ENCODE measurements around the genes KLF13, GOLGA8O and SCG5.

DNA sequence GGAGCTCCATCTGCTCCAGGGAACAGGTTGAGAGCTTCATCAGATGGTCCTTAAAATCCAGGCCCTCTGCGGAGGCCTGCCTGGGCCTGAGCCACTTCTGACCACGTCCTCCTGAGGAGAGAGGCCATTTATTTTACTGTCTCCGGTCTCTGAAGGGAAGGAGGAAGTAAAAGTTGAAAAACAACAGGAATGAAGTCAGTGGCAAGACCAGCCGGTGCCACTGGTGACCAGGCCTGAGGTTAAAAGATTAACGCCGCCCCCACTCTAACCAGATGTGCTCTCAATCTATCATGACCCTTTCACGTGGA is 53.7 kb upstream of the KLF13 start:
- PRO-cap = no peak
- RAMPAGE, long total RNA, 4 experiments = no peak in any of the 4 experiments

DNA sequence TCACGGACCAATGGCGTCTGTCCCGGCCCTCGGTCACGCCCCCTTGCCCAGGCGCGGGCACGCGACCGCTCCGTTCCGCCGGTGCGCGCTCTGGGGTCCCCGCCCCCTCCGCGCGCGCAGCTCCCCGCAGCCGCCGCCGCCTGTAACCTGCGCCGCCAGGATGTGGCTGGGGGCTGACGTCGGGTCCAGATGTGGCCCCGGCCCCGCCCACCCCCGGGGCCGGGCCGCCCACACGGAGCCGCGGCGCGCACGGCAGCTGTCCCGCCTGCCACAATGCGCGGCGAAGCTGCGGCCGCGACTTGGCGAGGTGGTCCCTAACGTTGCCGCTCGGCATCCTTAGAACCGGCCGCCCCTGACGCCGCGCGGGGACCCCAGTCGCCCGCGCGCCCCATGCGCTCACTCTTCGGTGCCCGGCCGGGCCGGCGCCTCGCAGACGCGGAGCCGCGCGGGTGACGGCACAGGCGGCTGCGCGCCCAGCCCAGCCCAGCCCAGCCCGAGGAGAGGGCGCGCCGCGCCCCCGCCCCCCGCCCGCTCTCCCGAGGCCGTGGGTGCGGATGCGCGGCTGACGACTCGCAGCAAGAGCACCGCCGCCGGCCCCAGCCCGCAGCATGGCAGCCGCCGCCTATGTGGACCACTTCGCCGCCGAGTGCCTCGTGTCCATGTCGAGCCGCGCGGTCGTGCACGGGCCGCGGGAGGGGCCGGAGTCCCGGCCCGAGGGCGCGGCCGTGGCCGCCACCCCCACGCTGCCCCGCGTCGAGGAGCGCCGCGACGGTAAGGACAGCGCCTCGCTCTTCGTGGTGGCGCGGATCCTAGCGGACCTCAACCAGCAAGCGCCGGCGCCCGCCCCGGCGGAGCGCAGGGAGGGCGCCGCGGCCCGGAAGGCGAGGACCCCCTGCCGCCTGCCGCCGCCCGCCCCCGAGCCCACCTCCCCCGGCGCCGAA is at the start of gene KLF13:
Gene KLF13, plus strand, starts transcription at position 231 of the 941 bp plus-strand sequence.
- PRO-cap = bidirectional peak, plus-strand start at position 283 of the sequence, minus-strand start outside the sequence; bidirectional peak, plus-strand start at position 399 of the sequence, minus-strand start at position 408 of the sequence; bidirectional peak, plus-strand start at position 545 of the sequence, minus-strand start at position 650 of the sequence
- RAMPAGE, long total RNA, 4 experiments = no peak in any of the 4 experiments

GRCh38 chr15:31327546-31327742 is 809 bp downstream of the KLF13 start:
- PRO-cap = no peak
- RAMPAGE, long total RNA, 4 experiments = no peak in any of the 4 experiments

DNA sequence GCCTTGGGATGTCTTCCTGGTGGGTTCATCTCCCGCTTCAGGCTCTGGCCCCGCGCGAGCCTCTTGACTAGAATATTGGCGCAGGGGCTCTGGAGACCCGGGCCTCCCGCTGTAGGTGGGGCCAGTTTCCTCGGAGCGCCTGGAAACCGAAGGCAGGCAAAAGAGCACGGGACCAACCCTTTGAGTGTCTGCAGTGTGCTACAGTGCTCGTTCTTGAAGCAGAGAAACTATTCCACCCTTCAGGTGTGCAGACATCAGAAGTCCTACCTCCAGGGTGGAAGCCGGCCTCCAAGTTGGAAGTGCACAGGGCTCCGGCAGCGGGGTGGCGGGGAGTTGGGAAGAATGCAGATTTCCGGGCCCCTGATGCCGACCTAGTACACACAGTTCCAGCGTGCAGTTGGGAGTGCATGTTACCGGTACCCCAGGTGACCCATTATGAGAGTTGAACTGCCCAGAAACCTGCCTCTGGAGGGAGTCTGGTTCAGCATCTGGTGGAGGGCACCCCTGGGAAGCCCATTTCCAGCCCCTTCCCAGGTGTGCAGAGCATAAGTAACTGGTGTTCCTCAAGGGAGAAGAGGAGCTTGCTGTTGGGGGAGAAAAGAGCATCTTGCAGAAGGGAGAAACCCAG is 3.0 kb downstream of the KLF13 start:
- PRO-cap = no peak
- RAMPAGE, long total RNA, 4 experiments = no peak in any of the 4 experiments

- PRO-cap = no peak
- RAMPAGE, long total RNA, 4 experiments = no peak in any of the 4 experiments
Measured at GRCh38 chr15:31332158-31332855, 5.7 kb downstream of the KLF13 start.

DNA sequence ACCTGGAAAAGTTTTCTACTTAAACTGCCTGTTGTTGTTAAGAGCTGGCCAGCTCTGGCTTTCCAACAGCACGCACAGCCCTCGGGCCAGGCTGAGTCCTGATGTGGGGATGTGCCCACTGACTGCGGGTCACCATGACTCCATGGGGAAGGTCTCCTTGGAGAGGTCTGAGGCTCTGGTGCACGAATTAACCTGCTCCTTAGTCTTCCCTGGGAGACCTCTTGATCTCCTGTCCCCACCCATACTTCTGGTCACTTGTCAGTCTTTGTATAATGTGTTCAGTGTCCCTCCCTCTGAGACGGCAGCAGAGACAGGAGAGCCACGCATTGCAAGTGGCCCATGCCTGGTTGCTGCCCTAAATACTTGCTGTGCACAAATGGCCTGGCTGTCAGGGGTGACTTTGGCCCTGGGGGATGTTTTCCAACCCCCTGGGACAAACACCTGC is 17.0 kb downstream of the KLF13 start:
- PRO-cap = no peak
- RAMPAGE, long total RNA, 4 experiments = no peak in any of the 4 experiments

- PRO-cap = no peak
- RAMPAGE, long total RNA, 4 experiments = no peak in any of the 4 experiments
Measured at GRCh38 chr15:31349029-31349700, 22.5 kb downstream of the KLF13 start.

GRCh38 chr15:31355938-31356472 is 29.4 kb downstream of the KLF13 start:
- PRO-cap = no peak
- RAMPAGE, long total RNA, 4 experiments = no peak in any of the 4 experiments

DNA sequence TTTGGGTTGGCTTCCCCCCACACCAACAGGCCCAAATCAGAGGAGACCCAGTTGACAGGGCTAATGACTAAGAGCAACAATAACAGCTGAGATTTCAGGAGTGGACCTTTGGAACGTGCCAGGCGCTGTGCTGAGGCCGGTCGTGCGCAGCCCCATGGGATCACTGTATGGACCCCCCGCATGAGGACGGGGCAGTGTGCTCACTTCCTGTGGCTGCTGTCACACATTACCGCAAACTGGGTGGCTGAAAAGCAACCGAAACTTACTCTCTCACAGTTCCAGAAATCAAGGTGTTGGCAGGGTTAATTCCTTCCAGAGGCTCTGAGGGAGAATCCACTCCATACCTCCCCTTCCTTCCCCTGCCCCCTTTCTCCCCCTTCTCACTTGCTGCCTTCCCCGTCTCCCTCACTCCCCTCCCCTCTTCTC is 41.0 kb downstream of the KLF13 start:
- PRO-cap = no peak
- RAMPAGE, long total RNA, 4 experiments = no peak in any of the 4 experiments

- PRO-cap = no peak
- RAMPAGE, long total RNA, 4 experiments = no peak in any of the 4 experiments
Measured at GRCh38 chr15:31375847-31376401, 49.3 kb downstream of the KLF13 start.

DNA sequence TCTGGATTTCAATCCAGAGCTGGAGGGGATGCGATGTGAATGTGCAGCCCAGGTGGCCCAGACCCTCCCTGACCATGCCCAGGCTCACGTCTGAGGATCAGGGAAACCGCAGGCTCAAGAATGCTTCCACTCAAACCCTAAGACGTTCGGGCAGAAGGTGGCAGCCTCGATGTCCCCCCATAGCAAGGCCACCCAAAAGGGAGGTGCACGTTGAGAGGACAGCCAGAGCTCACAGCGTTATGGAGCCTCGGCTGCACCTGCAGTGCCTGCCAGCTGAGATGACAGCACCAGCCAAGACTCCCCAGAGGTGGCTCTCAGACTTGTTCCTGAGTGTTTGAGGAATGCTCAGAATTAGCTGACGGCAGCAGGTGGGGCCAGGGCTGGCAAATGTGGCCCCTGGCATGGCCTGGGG is 177.7 kb downstream of the KLF13 start:
- PRO-cap = no peak
- RAMPAGE, long total RNA, 4 experiments = no peak in any of the 4 experiments

DNA sequence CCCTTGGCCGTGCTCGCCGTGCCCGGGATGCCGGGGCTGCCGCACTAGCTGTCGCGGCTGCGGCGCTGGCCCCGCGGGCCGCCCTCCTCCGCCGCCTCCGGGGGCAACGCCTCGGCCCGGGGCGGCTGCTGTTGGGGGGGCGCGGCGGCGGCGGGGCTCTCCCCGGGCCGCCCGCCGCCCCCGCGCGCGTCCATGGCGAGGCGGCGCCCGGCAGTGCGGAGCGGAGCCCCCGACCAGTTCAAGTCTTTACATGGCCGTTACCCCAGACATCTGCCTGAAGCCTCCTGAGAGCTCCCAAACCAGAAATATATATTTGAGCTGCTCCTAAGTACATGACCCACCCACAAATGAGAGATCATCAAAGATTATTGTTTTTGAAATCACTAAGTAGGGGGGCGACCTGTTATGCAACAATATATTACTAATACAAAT is 87.6 kb downstream of the GOLGA8K start:
- PRO-cap = no peak
- RAMPAGE, long total RNA, 4 experiments = no peak in any of the 4 experiments

GRCh38 chr15:32455366-32456064 is at the start of gene GOLGA8O:
GOLGA8O (minus strand) TSS chr15:32455634.
- PRO-cap = no peak
- RAMPAGE, long total RNA, 4 experiments = no peak in any of the 4 experiments

DNA sequence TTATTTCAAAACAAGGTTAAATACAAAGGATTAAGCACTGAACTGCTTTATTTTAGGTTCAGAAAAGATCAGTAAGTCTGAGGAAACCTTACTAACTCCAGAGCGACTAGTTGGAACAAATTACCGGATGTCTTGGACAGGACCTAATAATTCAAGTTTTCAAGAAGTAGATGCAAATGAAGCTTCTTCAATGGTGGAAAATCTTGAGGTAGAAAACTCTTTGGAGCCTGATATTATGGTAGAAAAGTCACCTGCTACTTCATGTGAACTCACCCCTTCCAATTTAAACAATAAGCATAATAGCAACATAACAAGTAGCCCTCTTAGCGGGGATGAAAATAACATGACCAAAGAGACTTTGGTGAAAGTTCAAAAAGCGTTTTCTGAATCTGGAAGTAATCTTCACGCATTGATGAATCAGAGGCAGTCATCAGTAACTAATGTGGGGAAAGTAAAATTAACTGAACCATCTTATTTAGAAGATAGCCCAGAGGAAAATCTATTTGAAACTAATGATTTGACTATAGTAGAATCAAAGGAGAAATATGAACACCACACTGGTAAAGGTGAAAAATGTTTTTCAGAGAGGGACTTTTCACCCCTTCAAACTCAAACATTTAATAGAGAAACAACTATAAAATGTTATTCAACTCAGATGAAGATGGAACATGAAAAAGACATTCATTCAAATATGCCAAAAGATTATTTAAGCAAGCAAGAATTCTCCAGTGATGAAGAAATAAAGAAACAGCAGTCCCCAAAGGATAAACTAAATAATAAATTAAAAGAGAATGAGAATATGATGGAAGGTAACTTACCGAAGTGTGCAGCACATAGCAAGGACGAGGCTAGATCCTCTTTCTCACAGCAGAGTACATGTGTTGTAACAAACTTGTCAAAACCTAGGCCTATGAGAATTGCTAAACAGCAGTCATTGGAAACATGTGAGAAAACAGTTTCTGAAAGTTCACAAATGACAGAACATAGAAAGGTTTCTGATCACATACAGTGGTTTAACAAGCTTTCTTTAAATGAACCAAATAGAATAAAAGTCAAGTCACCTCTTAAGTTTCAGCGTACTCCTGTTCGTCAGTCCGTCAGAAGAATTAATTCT is 5.0 kb upstream of the SCG5 start:
- PRO-cap = no peak
- RAMPAGE, long total RNA, 4 experiments = no peak in any of the 4 experiments

DNA sequence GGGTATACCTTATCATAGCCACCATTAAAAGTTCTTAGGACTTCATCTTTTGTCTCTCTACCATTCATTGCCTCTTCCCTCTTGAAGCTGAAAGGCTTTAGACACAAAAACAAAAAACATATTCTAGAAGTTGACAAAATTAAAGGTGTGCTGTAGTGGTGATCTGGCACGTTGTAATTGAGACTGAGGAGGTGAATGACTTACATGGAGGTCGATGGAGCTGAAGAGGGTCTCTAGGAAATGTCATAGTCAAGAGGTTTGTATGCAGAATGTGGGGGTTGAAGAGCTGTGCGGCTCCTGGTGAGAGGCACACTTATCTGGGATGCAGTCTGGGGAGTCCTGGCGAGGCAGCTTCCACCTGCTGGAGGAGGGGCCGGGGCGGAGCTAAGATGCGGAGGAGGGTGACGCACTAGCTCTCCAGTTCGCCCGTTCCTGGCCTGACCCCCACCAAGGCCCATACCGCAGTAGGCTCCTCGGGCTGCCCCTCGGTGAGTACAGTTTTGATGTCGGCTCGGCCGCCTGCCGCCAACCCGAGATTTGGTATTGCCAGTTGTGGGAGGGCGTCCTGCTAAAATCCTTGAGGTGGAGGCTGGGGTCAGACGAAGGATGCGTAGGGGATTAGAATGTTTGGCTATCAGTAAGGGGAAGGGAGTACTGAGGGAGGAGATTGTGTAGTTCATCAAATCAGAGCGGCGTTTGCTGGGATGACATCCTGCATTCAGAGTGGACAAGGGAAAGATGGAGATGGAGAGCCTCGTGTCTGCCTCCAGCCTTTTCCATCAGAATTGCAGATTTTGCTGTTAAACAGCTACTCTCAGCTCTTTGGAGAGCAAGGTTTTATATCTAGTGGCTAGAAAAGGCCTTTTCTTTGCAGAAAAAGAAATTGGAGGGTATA is at the start of gene SCG5:
Gene SCG5, plus strand, starts transcription at position 420 of the 895 bp plus-strand sequence.
- PRO-cap = no peak
- RAMPAGE, long total RNA, 4 experiments = start-site peak on the plus strand in 1 of 4 experiments, centred at position 227 of the sequence, 8 reads per replicate

DNA sequence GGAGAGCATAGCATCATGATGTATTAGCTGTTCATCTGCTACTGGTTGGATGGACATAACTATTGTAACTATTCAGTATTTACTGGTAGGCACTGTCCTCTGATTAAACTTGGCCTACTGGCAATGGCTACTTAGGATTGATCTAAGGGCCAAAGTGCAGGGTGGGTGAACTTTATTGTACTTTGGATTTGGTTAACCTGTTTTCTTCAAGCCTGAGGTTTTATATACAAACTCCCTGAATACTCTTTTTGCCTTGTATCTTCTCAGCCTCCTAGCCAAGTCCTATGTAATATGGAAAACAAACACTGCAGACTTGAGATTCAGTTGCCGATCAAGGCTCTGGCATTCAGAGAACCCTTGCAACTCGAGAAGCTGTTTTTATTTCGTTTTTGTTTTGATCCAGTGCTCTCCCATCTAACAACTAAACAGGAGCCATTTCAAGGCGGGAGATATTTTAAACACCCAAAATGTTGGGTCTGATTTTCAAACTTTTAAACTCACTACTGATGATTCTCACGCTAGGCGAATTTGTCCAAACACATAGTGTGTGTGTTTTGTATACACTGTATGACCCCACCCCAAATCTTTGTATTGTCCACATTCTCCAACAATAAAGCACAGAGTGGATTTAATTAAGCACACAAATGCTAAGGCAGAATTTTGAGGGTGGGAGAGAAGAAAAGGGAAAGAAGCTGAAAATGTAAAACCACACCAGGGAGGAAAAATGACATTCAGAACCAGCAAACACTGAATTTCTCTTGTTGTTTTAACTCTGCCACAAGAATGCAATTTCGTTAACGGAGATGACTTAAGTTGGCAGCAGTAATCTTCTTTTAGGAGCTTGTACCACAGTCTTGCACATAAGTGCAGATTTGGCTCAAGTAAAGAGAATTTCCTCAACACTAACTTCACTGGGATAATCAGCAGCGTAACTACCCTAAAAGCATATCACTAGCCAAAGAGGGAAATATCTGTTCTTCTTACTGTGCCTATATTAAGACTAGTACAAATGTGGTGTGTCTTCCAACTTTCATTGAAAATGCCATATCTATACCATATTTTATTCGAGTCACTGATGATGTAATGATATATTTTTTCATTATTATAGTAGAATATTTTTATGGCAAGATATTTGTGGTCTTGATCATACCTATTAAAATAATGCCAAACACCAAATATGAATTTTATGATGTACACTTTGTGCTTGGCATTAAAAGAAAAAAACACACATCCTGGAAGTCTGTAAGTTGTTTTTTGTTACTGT is 15.3 kb downstream of the GREM1 start:
- PRO-cap = no peak
- RAMPAGE, long total RNA, 4 experiments = no peak in any of the 4 experiments

- PRO-cap = no peak
- RAMPAGE, long total RNA, 4 experiments = no peak in any of the 4 experiments
Measured at GRCh38 chr15:32818493-32819766, 101.1 kb downstream of the GREM1 start.

- PRO-cap = no peak
- RAMPAGE, long total RNA, 4 experiments = no peak in any of the 4 experiments
Measured at GRCh38 chr15:32861832-32862311, 144.1 kb downstream of the GREM1 start.

DNA sequence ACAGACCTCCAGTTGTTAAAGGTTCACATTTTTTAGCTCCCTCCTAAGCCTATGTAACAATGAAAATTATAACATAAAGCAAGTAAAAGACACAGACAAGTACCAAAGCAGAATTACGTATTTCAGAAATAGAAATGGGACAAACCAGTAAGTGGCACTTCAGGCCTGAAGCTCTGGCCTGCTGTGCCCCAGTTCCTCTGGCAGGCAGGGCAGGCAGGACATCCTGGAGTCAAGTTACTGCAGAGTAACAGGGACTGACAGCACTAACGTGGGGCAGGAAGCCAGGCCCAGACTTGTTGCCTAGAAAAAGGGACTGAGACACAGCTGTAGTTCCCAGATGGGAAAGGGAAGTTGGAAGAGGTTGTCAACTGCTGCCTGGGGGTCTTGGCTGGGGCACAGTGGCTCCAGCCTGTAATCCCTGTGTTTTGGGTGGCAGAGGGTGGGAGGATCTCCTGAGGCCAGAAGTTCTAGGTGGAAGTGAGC is 172.0 kb downstream of the FMN1 start:
- PRO-cap = no peak
- RAMPAGE, long total RNA, 4 experiments = no peak in any of the 4 experiments

DNA sequence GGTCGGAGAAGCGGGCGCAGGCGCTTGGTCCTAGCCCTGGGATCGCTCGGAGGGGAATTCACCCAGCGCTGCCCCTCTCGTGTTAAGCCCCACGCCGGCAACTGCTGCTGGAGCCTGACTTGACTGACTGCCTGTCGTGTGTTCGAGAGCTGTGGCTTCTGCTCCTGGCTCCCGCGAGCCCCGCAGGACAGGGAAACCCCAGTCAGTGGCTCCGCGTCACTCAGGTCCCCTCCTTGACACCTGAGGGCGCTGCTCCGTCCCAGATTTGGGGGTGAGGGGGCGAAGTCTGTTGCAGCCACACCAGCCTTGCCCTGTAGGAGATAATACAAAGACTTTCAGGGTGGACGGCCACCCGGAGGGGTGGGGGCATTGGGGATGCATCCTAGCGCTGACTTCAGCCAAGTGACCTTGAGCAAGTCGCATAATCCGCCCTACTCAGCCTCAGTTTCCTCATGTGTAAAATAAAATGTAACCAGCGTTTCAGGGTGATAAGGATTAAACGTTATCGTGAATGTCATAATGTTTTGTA is 884 bp downstream of the RYR3 start:
- PRO-cap = no peak
- RAMPAGE, long total RNA, 4 experiments = no peak in any of the 4 experiments